ENCODE data around the gene PRR23E.

DNA sequence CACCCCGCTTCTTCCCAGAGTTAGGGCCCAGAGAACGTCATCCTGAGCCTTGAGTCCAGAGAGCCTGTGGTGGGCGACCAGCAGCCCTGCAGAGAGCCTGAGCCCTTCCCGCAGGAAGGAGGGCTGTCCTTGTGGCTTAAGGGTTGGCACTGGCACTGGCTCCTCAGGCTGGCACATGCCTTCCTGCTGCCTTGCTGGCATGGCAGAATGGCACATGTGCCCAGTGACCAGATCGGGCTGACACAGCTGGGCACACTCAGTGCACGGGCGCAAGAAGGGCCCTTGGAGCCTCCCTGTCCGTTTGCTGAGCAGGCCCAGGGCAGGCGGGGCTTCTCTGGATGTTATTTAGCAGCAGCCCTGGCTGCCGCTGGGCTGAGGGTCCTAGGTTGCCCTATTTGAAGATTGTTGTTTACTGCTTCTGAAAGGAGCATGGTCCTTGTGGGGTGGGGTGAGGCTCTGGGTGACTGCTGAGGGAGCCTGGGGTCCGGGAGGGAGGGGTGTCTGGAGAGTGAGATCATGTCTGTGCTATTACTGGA is 50.3 kb upstream of the PLXNA1 start:
- RRBS = no CpG with 5 or more reads among the region's 11 CpGs

GRCh38 chr3:126947426-126947915 is 35.4 kb upstream of the PLXNA1 start:
- RRBS = no CpG with 5 or more reads among the region's 10 CpGs

GRCh38 chr3:126961962-126962191 is 21.0 kb upstream of the PLXNA1 start:
- RRBS = no CpG with 5 or more reads among the region's 2 CpGs

GRCh38 chr3:127001999-127002734 is 19.3 kb downstream of the PLXNA1 start:
- RRBS = under 1% methylated on average over 4 of the region's 26 CpGs

DNA sequence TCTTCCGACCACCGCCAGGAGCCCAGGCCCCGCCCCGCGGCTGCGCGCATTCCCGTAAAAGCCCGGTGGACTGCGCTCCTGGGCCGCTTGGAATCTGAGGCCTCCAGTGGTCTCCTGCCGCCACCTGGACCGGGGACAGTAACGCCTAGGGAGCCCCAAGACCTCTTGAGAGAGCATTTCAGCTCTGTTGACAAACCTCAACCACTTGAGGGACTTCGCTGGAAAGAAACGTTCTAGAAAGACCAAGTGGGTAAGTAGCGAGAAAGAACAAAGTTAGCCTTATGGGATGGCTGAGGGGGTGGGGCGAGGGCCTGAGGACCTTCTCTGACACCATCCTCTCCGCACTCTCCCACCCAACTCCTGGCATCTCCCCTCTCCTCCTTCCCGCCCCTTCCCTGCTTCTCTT is at the start of gene PRR23E:
Gene PRR23E, plus strand, starts transcription at position 106 of the 406 bp plus-strand sequence.
- RRBS = 72% methylated on average over 11 of the region's 20 CpGs

- RRBS = no CpG with 5 or more reads among the region's 14 CpGs
Observed at GRCh38 chr3:127743417-127744218, 70.9 kb downstream of the ABTB1 start.

- RRBS = no CpG with 5 or more reads among the region's 25 CpGs
Observed at GRCh38 chr3:127814907-127816072, 7.0 kb downstream of the MGLL start.

- RRBS = no CpG with 5 or more reads among the region's 3 CpGs
Observed at GRCh38 chr3:128035959-128036487, 16.2 kb upstream of the SEC61A1 start.

DNA sequence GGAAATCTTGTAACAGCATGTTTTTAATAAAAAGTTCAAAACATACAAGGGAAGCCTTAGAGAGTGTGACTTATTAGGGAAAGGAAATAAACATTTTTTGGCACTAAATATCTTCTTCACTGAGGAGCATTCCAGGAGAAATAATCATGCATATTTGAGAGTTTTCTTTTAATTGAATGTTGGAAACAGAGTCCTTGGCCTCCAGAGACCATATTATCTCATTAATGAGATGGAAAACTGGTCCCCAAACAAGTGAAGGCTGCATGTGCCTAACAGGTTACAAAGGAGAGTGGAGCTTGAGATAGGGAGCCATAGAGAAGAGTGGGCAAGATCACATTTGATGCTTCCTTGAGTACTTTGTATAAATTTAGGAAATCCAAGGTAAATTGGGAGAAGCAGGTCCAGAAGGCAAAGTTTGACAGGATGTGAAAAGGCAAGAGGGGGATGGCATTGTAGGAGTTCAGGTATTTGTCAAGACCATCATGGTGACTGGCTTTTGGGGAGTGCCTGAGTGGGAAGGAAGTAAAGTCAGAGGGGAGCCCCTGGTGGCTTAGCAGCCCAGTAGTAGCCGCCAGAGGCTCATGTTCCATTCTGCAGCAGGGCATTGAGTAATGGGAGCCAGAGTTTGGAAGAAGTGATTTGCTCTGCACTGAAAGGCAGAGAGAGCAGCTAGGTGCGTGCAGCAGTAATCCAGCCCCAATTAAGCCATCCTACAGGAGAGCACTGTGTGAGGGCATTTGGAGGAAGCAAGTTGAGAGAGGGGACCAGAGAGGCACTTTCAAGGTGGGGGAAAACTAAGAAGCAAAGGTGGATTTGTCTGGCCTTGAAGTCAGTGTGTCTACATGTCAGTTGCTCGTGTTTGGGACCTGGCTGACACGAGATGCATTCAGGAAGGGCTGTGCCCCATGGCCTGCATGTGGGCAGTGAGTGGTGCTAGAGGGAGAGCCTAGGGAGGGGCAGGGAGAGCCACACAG is 9.4 kb downstream of the SEC61A1 start:
- RRBS = no CpG with 5 or more reads among the region's 4 CpGs

DNA sequence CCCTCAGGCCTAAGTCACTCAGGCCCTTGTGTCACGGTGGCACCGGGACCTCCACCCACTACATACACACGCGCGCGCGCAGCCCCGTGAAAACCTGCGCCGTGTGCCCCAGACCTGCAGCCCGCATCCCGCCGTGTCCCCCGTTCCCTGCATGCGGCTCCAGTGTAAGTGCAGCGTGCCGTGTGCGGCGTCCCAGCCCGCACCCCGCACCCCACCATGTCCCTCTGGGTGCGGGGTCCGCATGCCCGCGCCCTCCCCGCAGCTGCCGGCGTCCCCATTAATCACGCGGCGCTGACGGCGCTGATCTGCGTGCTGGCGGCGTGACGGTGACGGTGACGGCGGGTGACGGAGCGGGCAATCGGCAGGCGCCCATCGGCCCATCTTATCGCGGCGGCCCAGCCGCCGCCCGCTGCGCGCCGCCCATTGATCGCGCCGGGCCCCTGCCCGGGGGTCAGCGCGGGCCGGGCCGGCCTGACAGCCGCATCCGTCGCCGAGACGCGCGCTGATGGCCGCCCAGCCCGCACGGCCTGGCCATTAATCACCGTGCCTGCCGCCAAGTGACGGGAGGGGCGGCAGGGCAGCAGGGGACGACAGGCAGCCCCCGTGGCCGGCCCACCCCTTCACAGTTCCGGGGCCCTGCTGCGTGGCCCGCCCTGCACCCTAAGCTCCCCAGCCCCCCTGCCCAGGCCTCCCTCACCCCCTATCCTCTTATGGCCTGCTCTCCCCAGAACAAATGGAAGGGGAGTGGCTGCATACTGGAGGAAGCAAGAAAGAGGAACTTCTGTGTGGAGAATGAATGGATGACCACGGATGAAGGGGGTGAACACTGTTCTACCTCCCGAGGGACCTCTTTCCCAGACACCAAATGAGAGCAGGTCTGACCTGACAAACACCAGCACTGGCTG is 24.7 kb downstream of the SEC61A1 start:
- RRBS = 4% methylated on average over 11 of the region's 84 CpGs

DNA sequence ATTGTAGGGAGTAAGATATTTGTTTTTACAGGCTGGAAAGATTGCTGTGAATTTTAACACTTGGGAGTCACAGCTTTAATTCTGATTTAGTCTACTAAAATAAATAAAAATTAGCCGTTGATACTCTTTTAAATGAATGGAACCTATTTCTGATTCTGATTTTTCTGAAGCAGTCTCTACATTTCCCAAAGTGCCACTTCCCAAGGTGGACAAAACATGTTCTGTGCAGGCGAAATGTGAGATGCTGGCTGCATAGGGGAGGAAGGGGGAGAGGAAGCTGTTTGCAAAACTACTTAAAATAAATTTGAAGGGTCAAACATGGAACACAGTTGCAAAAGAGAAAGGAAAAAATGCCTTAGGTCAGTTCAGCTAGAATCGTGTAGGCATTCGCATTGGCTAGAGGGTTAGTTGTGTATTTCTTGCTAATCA is 25.7 kb downstream of the EEFSEC start:
- RRBS = no CpG with 5 or more reads among the region's 4 CpGs

- RRBS = no CpG with 5 or more reads among the region's 7 CpGs
Observed at GRCh38 chr3:128409911-128410565, 56.7 kb downstream of the DNAJB8 start.

DNA sequence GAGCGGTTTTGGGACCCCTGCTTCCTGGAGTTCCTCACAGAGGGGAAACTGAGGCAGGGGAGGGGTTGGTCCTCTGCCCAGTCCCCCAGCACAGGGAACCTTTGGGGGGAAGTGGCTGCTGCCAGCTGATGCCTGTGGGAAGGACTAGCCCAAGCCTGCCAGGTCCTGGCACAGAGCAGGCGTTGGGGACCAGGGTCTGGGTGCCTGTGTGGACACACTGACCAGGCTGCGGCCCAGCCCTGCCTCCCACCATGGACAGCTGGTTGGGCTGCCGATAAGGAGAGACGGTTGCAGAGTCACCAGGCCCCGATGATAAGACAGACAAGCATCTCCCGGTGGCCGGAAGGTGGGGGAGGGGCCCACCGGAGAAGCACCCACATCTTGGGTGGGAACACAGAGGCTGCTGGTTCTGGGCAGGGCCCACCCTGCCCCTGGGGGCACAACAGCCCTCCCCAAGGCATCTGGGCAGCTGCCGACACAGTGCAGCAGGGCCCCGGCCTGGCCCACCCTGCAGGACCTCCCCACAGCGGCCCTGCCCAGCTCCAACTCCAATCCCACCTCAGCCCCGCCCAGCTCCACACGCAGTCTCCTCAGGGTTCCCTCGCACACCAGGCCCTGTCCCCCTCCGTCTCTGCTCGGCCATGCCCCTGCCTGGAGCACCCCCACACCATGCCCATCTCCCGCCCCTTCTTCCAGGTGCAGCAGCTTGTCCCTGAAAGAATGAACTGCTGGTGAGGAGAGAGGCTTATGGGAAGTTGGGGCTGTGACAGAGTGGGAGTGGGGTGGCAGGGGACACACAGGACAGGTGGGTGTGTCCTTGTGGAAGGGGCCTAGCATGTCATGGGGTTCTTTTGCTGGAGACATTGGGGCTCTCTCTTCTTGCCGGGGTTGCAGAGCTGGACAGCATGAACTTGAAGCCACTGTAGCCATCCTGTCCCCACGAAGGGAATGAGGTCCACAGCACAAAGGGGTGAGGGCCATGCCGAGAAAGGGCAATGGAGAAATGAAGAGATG is 50.6 kb downstream of the DNAJB8 start:
- RRBS = no CpG with 5 or more reads among the region's 21 CpGs

DNA sequence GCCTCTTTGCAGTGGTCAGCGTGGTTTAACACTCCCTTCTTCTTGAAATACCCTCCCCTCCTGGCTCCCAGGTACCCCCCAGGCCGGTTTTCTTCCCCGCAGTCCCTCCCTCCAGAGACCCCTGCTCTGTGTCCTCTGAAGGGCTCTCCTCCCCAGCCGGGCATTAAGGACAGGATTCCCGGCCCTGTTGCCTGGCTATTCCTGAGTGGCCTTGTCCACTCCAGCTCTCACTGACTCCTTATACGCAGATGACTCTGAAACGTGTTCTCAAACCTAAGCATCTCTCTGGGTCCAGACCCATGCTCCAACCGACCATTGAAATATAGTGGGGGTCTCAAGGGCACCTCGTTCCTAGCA is 16.7 kb downstream of the DNAJB8 start:
- RRBS = 69% methylated on average over 3 of the region's 9 CpGs

DNA sequence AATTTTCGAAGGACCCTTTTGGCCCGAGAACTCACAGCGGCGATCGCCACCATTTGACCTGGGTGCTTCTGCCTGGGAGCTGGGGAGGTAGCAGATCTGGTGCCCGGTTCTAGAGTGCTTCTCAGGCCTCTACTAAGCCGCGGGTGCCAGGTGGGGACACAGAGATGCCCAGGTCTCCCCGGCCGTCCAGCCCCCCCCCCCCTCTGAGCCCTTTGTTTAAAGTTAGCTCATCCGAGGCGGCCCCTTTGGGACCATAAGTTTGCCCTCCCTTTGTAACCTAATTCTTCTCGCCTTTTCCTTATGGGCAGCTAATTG is 2.0 kb downstream of the GATA2 start:
- RRBS = 5% methylated on average over 3 of the region's 13 CpGs

DNA sequence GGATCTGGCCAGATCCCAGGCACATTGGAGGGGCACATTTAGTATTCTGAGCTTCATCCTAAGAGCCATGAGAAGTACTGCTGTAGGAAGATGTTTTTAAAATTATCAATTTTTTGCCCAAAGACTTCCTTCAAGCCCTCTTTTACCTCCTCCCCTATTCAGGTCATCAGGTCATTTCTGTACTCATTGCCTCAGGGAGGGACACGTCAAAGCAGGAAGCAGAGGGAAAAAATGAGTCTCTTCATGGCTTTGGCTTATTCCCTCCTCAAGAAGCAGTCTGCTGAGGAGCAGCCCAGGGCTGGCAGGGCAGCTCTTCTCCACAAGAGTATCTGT is 44.0 kb upstream of the GATA2 start:
- RRBS = no CpG with 5 or more reads among the region's 1 CpG

- RRBS = 42% methylated on average over 2 of the region's 11 CpGs
Observed at GRCh38 chr3:128617133-128617502, 33.5 kb downstream of the RPN1 start.

GRCh38 chr3:128625441-128626621 is 24.8 kb downstream of the RPN1 start:
- RRBS = no CpG with 5 or more reads among the region's 13 CpGs

DNA sequence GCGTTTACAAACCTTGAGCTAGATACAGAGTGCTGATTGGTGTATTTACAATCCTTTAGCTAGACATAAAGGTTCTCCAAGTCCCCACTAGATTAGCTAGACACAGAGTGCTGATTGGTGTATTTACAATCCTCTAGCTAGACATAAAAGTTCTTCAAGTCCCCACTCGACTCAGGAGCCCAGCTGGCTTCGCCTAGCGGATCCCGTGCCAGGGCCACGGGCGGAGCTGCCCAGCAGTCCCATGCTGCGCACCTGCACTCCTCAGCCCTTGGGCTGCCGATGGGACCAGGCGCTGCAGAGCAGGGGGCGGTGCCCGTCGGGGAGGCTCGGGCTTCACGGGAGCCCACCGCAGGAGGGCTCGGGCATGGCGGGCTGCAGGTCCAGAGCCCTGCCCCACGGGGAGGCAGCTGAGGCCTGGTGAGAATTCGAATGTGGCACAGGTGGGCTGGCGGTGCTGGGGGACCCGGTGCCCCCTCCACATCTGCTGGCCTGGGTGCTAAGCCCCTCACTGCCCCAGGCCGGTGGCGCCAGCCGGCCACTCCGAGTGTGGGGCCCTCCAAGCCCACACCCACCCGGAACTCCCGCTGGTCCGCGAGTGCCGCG is 16.8 kb downstream of the RAB7A start:
- RRBS = no CpG with 5 or more reads among the region's 32 CpGs

- RRBS = no CpG with 5 or more reads among the region's 21 CpGs
Observed at GRCh38 chr3:128864320-128865026, 14.9 kb upstream of the ACAD9 start.